Calu3 (cell line): ENCODE measurements around a stretch of chr1.

DNA sequence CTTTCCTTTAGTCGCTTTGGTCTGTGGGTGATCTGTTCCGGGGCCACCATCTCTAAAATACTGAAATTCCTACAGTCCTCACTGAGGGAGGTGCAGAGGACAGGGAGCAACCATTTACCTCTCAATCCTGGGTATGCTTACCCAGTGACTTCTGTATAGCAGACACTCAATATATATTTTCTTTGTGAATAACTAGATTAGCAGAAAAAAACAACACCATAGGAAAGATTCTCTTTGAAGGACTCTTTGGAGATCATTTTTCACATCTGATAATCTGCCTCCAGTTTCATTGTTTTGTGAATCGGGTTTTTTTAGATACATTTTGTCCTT is 4.3 kb downstream of the TEDDM1 start:
- PRO-cap, result no peak

DNA sequence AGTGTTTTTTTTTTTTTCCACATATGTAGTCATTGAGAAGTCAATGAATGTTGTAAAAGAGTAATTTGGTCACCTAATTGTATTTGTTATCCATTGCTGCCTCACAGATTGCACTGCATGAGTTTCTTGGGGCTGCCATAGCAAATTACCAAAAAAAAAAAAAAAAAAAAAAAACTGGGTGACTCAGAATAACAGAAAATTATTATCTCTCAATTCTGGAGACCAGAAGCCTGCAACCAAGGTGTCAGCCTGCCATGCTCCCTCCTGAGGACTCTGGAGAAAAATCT is 37.8 kb upstream of the RGS8 start:
- PRO-cap, result no peak

GRCh38 chr1:182868821-182869910 is 30.0 kb downstream of the DHX9 start:
- PRO-cap, result no peak

GRCh38 chr1:182878749-182879584 is 39.8 kb downstream of the DHX9 start:
- PRO-cap, result no peak

DNA sequence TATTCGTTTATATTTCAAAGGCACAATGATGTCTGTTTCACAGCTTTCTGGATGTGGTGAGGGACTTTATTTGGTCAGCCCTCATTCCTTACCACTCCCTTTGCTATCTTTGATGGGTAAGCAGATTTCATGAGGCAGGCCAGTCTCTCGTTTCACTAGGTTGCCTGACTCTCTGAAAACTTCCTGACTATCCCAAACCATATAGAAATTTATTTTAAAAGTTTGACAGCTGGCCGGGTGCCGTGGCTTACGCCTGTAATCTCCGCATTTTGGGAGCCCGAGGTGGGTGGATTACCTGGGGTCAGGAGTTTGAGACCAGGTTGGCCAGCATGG is 34.0 kb downstream of the LAMC1 start:
- PRO-cap, result no peak

DNA sequence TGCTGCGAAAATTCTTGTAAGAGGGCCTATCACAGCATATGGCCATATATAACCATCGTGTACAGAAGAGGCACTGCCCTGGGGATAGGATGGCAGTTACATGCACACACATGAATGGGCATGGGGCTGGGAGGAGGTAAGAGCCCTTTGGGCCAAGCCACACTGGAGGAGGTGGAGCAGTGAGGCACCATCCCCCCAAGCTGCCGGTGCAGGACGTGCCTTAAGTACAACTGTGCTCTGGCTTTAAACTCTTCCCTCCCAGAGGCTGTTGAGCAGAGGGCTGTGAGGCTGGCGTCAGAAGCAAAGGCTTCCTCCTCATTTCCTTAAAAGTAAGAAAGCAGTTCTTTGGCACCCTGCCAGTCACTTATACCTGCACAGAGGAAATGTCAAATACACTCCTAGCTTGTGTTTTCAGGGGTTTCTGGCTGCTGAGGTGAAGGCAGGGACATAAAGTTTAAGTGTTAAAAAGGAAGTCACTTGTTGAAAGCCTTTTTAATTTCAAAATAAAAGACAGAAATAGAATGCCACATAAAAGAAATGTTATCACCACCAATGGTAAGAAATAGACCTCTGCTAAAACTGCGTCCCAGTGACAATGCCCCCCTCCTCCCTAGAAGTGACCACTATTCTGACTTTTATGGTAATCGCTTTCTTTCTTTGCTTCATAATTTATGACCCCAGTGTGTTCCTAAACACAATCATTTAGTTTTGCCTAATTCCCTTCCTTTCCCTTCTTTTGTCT is 33.0 kb downstream of the LAMC2 start:
- PRO-cap, result no peak

DNA sequence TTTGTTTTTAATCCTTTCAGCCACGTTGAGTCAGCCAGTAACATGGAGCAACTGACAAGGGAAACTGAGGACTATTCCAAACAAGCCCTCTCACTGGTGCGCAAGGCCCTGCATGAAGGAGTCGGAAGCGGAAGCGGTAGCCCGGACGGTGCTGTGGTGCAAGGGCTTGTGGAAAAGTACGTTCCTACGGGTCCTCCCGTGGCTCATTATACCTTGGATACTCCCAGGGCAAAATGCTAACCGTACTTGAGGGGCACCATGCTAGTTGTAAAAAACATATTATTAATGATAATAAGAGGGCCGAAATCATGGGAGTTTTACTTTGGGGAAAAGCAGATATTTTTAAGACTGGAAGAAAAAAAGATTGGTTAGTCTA is 49.5 kb downstream of the LAMC2 start:
- PRO-cap, result no peak

DNA sequence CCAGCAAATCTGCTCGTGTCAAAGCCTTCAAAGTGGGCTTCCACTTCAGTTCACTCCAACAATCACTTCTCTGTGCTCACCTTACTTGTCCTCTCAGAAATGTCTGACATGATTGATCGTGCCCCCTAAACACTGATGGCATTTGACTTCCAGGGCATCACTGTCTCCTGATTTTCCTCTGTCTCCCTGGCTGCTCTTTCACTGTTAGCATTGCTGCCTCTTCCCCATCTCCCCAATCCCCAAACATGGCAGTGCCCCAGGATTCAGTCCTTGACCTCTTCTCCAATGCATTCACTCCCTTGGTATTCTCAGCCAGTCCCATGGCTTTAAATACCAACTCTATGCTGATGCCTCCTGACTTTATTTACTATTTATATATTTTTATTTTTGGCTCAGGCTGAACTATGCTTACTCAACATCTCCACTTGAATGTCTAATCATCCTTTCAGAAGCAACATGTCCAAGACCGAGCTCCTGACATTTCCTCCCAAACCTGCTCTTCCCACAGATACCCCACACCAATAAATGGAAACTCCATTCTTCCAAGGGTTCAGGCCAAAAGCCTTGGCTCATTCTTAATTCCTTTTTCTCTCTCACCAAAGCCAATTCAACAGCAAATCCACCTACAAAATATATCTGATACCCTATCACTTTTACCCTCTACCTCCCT is 26.3 kb downstream of the NMNAT2 start:
- PRO-cap, result no peak

DNA sequence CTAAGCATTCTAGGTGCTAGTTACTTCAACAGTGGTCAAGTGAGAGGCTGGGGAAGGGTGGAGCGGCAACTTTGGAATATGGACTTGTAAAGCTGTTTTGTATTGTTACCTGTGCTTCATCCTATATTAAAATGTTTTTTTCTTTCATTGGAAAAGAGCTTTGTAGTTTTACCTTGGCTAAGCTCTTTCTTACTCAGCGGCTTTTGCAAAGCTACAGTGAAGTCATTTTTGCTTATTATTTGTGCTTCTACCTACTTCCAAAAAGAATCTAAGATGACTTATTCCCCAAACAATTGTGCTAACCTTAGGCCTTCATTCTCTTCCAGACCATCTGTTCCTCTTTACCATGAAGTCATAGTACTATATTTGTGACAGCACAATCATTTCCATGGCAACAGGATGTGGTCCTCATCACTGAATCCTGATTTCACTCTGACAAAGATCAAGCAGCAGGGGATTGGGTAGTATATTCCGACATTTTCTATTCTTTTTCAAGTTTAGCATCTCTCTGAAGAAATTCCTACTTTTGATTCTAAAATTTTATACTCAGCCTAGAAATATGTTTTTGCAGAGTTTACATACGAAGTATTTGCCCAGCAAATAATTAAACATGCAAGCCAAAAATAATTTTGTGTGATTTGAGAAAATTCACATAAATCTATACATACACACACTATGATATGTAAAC is 24.8 kb upstream of the NMNAT2 start:
- PRO-cap, result no peak

DNA sequence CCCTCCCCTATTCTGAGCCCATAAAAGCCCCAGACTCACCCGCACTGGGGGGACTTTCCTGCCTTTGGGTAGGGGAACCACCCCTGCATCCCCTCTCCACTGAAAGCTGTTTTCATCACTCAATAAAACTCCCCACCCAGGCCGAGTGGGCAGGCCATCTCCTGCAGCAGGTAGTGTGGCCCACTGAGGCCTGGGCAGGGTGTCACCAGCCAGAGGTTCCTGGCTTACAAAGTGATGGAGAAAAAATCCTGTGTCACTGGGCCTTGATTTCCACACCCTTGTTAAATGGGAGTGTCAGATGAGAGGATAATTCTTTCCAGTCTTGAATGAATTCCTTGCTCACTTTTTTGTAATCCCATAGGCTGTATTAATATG is 745 bp upstream of the NCF2 start:
- PRO-cap, result no peak

GRCh38 chr1:183619243-183619754 is 16.3 kb downstream of the ARPC5 start:
- PRO-cap, result no peak

- PRO-cap, result no peak
Observed at GRCh38 chr1:183821574-183822075, 16.7 kb downstream of the RGL1 start.

DNA sequence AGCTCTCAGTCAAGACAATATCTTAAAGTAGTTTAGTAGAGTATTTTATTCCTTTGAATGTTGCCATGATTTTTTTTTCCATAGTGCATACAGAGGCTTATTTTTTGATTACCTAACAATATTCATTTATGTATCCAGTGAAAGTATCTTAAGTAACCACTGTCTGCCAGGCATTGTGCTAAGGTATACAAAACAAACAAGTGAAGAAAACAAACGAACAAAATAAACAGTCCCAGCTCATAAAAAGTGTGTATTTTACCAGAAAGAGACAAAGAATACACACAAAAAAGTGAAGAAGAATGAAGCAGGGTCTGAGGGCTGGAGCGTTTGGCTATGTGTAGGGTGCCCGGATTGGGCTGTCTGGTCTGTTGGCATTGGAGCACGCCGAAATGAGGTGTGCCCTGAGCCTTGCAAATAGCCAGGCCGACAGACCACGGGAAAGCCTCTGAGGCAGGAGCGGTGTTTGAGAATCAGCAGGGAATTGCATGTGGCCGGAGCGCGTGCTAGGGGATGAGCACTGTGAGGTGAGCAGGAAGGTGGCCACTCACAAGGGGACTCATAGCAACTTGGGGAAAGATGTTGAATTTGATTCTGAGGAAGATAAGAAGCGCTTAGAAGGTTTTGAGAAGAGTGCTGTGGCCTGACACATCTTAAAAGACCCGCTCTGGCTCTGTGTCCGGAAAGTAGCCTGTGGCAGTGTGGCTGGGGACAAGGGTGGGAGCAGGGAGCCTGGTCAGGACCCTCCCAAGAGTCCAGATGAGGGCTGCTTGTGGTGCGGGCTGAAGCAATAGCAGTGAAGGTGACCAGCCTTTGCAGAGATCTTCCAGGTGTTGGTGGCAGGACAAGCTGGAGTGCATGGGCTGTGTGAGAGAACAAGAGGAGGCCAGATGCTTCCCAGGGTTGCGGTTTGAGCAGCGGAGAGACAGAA is 61.4 kb downstream of the RGL1 start:
- PRO-cap, result no peak

GRCh38 chr1:183870716-183871601 is 66.0 kb downstream of the RGL1 start:
- PRO-cap, result no peak

GRCh38 chr1:183875852-183876772 is 71.2 kb downstream of the RGL1 start:
- PRO-cap, result no peak

GRCh38 chr1:184208926-184209408 is 157.4 kb downstream of the TSEN15 start:
- PRO-cap, result unidirectional peak, minus-strand start at chr1:184209154

- PRO-cap, result no peak
Observed at GRCh38 chr1:184395860-184396338, 9.1 kb downstream of the C1orf21 start.

- PRO-cap, result no peak
Observed at GRCh38 chr1:184425621-184426275, 38.9 kb downstream of the C1orf21 start.

- PRO-cap, result no peak
Observed at GRCh38 chr1:184615093-184615987, 139.3 kb downstream of the EDEM3 start.

DNA sequence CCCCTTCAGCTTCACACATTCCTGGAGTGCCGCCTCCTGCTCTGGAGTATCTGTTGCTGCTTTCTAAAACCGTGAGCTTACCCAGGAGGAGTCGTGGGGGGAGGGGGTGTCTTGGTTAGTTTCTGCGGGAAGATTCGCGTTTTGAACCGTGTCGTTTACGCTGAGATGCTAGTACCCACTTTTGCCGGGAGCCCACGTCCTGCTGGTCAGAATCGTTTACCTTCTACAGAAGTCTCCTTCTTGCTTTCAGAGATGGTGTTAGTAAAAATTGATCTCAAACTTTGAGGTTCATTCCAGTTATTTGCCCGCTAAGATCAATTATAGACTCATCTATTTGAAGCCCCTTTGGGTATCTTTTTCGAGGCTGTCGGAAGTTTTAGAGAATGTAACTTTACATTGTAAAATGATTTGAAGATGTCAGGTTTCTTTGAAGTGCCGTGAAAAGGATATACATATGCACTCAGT is 899 bp downstream of the RNF2 start:
- PRO-cap, result no peak